ENCODE measurements around the gene CHAF1B.

GRCh38 chr21:34726504-34727109, 57.8 kb downstream of the CLIC6 start:
- RRBS, result no CpG with 5 or more reads among the region's 6 CpGs

GRCh38 chr21:34790101-34790892, 121.5 kb downstream of the CLIC6 start:
- RRBS, result no CpG with 5 or more reads among the region's 10 CpGs

- RRBS, result no CpG with 5 or more reads among the region's 9 CpGs
These were observed 164.8 kb downstream of the CLIC6 start for GRCh38 chr21:34833441-34834204.

GRCh38 chr21:34868356-34868991, 180.6 kb downstream of the RUNX1 start:
- RRBS, result no CpG with 5 or more reads among the region's 8 CpGs

GRCh38 chr21:34974108-34974621, 74.9 kb downstream of the RUNX1 start:
- RRBS, result no CpG with 5 or more reads among the region's 8 CpGs

- RRBS, result no CpG with 5 or more reads among the region's 13 CpGs
These were observed 27.1 kb downstream of the RUNX1 start for GRCh38 chr21:35021840-35022489.

- RRBS, result no CpG with 5 or more reads among the region's 2 CpGs
These were observed 16.1 kb downstream of the RUNX1 start for GRCh38 chr21:35032872-35033520.

- RRBS, result no CpG with 5 or more reads among the region's 4 CpGs
These were observed 162.5 kb upstream of the RUNX1 start for GRCh38 chr21:35211636-35212040.

DNA sequence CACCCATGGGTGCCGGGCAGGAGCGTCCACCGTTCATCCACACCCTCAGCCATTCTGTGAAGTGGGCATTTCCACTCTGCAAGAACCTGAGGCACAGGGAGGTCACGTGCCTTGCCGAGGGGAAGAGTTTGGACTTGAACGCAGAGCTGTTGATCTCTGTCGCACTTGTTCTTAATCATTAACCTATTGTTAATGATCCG, 75.8 kb downstream of the SETD4 start:
- RRBS, result 67% methylated on average over 1 of the region's 8 CpGs

DNA sequence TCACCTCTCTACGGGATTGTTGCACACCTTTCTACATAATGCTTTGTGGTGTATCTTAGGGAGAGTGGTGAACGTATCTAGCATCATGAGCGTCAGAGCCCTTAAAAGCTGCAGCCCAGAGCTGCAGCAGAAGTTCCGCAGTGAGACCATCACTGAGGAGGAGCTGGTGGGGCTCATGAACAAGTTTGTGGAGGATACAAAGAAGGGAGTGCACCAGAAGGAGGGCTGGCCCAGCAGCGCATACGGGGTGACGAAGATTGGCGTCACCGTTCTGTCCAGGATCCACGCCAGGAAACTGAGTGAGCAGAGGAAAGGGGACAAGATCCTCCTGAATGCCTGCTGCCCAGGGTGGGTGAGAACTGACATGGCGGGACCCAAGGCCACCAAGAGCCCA, 2.6 kb downstream of the CBR1 start:
- RRBS, result no CpG with 5 or more reads among the region's 11 CpGs

DNA sequence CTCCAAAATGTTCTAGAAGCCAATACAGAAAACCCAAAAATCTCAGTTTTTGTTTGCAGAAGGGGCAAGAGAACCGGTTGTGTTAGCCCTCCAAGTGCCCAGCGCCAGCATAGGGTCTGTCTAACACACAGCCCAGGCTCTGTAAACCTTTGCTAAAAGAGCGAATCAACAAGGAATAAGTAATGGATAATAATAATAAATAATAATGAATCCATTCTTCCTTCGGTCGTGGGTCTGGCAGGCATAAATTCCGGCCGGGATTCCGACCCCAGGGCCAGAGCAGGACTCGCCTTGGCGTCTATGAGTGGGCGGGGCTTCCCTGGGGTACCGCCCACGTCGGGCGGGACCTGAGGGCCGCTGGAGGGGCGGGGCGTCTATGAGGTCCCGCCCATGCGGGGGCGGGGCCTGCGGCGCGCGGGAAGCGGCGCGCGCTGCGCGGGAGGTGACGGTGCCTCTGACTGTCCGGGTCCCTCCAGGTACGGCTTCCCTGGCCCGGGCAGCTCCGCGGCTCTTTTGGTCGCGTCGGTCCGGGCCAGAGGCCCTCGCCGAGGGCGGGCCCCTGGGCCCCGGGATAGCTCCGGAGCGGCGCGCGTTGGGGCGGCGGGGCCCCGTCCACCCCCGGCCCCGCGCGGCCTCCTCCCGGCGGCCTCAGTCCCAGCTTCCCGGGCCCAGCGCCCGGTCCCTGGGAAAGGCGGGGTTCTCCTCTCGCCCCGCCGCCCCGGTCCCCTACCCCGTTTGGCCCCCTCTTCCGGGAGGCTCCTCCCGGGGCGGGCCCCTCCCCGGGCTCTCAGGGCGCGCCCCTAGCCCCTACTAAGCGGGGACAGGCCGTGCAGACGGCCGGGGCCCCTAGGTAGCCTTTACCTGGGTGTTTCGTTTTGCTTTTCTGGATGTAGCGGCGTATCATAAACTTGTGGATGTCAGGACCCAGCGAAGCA, at the start of gene CHAF1B:
Gene CHAF1B, plus strand, starts transcription at position 417 of the 935 bp plus-strand sequence.
- RRBS, result 2% methylated on average over 27 of the region's 82 CpGs

GRCh38 chr21:36385911-36386524, 826 bp downstream of the CHAF1B start:
- RRBS, result 63% methylated on average over 2 of the region's 21 CpGs

- RRBS, result 86% methylated on average over 5 of the region's 19 CpGs
These were observed 18.3 kb downstream of the CLDN14 start for GRCh38 chr21:36461567-36462105.

DNA sequence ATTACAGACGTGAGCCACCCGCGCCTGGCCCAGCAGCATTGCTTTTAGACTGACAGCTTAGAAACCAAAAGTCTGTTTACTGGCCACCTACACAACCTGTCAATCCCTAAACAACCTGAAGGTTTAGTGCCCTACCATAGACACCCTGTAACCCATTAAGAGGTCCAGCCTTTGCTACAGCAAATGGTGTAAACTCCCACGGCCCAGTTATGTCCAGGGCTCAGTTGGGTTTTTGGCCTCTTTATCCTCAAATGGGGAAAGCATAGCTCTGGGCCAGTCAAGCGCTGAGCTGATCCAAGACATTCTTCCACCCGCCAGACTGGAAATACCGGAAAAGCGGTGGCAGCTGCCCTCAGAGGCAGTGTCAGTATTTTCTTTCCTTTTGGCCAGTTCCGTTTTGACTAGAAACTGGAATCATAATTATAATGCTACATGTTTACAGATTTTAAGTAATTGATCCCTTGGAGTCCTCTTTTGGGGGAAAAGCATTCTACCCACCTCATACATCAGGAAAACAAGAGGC, 30.0 kb upstream of the CLDN14 start:
- RRBS, result no CpG with 5 or more reads among the region's 9 CpGs

DNA sequence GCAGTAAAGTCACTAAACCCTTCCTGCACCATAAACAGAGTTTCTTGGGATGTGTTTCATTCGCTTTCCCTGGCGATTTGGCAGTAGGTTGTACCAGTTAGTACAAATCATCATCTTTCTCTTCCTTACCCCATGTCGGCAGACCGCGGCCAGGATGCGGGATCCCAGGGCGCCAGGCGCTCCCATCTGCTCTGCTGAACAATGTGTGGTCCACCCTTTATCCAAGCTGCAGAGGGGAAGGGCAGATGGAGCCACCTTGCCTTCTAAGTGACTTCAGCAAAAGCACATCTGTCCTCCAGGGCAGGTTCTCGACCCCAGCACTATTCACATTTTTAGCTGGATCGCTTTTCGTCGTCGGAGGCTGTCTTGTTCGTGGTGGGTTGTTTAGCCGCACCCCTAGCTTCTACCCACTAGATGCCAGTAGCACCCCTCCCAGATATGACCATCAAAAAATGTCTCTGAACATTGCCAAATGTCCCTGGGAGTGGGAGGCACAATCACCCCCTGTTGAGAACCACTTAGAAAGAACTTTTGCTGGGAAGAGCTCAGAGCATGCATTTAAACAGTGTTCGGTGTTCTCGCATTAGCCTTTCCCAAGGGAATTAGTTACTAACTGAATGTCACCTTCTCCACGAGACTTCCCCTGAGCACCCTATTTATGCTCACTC, 58.1 kb upstream of the SIM2 start:
- RRBS, result no CpG with 5 or more reads among the region's 18 CpGs

GRCh38 chr21:36692553-36693431, 6.1 kb upstream of the SIM2 start:
- RRBS, result 16% methylated on average over 2 of the region's 65 CpGs

DNA sequence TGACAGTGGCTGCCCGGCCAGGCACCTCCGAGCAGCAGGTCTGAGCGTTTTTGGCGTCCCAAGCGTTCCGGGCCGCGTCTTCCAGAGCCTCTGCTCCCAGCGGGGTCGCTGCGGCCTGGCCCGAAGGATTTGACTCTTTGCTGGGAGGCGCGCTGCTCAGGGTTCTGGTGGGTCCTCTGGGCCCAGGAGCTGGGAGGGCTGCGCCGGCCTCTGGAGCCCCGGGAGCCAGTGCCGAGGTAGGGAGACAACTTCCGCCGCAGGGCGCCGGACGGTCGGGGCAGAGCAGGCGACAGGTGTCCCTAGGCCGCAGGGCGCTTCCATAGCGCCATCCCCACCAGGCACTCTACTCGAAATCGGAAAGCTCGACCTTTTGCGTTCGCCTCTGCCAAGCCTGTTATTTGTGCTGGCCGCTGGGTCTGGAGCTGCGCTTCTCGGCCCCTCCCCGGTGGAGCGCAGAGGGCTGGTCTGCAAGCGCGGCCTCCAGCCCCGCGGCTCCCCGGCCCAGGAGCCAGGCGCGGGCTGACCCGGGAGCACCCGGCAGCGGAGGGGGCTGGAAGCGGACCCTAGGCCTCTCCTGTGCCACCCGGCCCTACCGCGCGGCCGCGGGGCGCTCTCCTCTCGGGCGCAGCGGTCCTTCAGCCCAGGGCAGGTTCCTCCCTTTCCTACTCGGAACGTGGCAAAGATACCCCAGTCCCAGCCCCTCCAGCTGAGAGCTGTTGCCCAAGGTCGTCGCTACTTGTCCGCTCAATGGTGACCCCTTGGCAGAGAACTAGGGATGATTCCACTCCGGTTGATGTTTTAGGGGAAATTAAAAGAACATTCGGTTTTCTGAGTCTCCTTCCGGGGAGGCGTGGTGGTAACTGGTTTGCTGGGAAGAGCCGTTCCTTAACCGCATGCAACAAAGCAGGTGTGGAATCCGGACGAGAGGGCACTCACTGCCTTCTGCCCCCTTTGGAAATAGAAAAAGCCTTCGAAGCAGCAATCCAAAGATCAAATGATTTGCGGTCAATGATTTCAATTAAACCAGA, 2.4 kb downstream of the SIM2 start:
- RRBS, result 7% methylated on average over 27 of the region's 74 CpGs

- RRBS, result no CpG with 5 or more reads among the region's 2 CpGs
These were observed 131.1 kb downstream of the HLCS start for GRCh38 chr21:36835305-36835824.

DNA sequence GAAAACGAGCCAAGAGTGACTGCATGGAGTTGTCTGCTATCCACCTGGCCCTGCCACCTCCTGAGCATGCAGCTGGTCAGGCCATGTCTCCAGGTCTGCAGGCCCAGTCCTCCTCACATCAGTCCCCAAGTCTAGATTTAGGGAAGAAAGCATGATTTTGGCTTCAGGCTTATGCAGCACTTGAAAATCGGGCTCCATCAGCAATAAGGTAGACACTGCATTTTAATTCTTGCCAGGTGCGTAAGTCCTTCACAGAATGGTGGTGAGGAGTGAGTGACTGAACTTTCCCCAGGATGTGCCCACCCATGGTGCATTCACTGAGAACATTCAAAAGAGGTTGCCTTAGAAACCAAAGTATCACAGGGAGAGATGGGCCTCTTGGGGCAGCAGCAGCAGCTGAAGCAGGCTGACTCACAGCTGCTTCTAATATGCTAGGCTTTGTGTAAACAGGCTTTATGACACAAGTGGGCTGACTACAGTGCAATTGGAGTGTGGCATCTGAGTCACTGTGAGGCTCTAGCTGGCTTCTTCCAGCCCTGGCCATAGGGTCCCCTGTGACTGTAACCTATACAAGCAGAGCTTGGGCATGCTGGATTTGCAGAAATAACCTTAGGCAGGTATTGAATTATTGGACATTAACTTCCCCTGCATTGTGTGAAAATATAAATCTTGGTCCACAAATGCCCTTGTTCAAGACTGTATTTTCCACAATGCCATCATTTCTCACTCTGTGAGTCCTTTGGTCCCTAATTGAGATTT, 12.6 kb downstream of the PIGP start:
- RRBS, result no CpG with 5 or more reads among the region's 3 CpGs